Vein endothelial cell (primary cell): Measurements from ENCODE around the gene MAMDC4.

DNA sequence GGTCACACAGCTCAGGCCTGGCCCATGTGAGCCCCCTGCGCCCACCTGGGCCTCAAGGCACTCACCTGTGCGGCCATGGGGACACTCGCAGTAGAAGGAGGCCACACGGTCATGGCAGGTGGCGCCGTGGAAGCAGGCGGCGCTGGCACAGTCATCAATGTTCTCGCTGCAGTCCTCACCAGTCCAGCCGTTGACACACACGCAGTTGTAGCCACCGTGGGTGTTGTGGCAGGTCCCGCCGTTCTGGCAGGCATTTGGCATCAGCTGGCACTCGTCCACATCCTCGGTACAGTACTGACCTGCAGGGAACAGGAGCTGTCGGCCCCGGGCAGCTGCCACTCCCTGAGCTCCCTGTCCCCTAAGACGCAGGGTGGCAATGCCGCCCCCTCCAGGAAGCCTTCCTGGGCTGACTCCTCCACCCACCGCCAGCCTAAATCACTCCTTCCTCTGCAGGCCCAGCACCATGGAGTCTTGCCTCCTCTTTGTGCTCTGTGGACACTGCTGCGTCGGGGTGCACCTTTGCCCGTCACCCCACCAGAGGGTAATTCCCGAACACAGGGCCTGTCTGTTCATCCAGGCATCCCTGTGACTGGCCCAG lies 27.2 kb downstream of the NOTCH1 start:
- CAGE, long polyA plus RNA = no peak

DNA sequence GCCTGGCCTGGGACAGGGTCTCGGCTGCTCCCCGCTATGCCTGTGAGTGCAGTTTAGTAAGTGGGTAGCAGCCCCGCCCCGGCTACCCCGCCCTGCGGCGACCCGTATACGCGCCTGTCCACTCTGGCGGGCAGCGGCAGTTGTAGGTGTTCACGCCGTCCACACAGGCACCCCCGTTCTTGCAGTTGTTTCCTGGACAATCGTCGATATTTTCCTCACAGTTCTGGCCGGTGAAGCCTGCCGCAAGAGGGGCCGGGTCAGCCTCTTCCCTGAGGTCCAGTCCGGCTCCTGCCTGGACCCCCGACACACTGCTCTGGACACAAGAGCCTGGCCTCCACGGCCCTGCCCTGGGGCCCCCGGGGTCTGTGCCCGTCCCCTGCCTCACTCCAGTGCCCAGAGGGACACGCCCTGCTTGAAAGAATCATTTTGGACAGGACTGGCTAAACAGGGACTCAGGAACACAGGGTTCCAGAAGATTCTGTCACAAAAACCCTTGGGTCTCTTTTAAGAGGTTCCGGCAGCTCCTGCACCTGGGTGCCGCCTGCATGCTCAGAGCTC lies 26.4 kb downstream of the NOTCH1 start:
- CAGE, long polyA plus RNA = no peak

- CAGE, long polyA plus RNA = no peak
Measured at GRCh38 chr9:136527075-136528316, 18.4 kb downstream of the NOTCH1 start.

DNA sequence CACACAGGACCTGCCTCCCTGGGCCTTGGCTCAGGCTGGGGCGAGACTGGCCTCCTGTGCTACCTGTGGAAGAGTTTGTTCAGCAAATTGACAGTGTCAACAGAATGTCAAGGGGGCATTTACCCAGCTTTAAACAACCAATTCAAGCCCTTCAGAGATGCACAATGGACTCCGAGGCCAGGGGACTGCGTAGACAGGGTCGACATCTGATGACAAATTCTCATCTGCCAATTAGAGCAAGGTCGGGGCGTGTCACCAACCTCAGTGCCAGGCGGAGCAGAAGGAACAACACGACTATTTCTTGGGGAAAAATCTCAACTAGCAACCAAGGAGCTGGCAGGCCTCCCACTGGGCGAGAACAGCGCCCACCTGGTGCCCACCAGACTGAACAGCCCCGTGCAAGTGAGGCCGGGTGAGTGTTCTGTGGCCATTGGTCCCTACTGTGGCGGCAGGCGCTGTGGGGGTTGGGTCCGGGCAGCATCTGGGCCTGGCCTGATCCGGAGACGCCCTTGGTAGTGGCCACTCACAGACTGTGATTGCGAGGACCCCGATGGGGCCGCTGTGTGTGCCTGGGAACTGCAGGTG lies 11.6 kb downstream of the NOTCH1 start:
- CAGE, long polyA plus RNA = no peak

DNA sequence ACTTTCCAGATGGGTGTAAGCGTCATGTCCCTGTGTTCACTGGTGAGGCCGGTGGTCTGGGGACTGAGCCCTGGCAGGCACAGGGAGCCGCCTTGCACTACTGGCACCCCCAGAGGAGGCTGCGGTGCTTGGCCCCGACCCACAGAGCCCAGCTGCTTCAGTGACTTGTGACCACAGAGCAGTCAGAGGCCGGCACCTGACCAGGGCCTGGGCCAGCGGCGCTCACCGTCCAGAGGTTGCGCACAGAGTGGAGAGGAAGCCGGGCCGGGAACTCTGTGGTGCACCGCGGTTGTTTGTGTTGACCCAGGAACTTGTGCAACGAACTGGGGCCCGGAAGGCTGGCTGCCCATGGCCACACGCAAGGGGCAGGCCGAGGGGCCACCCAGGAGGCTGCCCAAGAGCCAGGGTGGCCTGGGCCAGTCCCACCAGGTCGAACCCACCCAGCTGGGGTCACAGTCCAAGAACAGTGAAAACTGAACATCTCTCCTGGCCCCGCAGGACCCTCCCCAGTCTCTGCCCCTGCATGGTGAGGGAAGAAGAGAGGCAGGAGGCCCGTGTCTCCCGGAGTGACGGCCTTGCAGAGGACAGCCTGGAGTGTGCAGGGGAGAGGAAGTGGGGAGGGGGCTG lies 42.9 kb upstream of the EGFL7 start:
- CAGE, long polyA plus RNA = no peak

DNA sequence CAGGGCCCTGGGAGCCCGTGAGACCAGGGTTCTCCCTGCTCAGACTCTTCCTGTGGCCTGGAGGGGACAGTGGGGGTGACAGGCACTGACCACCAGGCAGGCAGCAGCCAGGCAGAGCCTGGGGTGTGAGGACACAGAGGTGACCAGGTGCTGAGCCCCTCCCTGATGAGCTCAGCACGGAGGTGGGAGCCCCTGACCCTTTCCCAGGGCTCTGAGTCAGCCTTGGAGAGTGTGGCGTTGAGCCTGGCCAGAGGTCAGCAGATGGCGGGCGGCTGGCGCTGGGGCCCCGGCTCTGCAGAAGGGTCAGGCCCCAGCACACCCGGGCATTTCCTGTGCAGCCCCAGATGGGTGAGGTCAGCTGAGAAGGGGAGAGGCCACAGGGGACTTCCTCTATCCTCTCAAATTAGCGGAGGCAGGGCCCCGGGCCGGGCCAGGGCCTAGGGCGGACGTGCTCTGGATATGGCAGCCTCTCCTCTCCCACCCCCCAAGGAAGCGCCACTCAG lies 17.9 kb upstream of the EGFL7 start:
- CAGE, long polyA plus RNA = no peak

DNA sequence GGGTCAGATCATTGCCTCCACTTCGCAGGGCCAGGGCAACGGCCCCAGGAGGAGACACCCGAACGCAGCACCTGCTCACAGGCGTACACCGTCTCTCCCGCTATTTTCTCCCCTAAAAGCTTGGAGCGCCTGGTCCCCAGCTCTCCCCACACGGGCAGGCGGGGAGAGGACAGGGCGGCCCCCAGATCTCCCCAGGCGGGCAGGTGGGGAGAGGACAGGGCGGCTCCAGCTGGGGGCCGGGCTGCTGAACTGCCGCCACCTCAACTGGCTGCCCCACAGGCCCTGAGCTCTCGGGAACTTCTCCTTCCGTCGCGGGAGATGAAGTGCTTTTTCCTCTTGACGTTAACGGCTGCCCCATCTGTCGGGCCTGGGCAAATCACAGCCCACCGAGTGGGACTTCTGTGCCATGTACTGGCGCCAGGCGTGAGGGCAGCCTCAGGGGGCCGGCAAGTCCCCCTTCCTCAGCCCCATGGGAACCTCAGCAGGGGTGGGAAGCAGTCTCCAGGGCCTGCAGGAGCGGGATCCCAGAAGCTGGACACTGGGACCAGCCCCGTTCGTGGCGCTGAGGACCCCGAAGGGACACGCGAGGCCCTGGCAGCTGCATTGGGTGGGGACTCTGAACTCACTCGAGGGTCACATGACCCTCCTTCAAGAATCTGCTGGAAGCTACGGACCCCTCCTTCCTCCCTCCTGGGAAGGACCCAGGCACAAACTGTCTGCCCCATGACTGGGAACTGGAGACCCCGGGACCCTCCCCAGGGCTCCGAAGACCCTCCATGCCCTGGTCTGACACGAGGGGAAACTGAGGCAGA lies 5.8 kb upstream of the EGFL7 start:
- CAGE, long polyA plus RNA = no peak

DNA sequence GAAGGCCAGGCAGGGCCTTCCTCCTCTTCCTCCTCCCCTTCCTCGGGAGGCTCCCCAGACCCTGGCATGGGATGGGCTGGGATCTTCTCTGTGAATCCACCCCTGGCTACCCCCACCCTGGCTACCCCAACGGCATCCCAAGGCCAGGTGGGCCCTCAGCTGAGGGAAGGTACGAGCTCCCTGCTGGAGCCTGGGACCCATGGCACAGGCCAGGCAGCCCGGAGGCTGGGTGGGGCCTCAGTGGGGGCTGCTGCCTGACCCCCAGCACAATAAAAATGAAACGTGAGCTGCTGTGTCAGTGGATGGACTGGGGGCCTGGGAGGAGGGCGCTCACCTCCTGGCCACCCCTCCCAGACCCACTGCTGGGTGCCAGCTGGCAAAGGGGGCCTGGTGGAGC lies 9.7 kb downstream of the EGFL7 start:
- CAGE, long polyA plus RNA = no peak

DNA sequence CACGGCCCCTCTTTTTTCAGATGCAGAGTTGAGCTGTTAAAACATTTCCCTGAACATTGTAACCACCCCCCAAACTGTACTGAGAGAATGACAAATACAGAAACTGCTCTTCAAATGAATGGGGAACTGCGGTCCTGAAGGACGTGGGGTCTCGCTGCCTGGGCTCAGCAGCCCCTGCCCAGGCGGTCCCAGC lies 992 bp upstream of the AGPAT2 start:
- CAGE, long polyA plus RNA = no peak

DNA sequence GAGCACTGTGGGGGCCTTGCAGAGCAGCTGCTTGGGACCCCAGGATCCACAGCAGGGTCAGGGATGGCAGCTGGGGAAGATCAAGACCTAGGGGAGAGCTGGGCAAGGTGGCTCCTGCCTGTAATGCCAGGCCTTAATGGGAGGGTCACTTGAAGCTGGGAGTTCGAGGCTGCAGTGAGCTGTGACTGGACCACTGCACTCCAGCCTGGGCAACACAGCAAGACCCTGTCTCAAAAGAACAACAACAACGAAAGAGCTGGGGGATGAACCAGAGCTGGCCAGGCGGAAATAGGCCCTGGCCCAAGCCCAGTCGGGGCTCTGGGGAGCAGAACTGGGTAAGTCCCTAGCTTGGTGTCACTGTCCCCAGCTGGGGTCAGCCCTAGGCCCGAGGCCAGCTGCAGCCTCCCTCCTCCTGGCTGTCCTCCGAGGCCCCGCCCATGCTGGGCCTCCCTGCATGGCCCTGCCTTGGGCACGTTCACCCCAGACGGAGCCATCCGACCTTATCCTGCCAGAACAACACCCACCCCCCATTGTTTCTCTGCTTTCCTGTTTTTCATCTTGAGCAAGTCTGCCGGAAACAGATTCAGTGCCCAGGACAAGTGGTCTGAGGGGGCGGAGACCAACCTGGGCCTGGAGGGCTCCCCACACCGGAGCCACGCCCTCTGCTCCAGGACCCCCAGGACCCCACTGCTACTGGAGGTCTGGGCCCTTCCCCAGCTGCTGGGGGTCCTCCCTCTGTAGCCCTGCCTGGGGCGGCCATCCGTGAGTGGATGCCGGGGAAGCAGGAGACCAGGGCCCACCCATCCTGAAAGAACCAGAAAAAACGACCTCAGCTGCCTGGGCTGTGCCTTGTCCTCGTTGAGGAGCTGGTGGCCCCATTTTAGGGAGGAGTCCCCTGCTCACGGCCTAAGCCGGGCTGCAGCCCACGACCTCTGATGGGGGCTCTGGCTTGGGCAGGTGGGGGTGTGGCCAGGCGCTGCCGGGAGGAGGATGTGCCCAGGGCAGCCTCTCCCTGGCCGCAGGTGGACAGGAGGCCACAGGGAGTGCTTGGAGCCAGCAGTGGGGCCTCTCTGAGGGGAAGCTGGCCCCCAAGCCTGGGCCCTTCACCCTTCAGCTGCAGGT lies 2.1 kb downstream of the DIPK1B start:
- CAGE, long polyA plus RNA = no peak

- CAGE, long polyA plus RNA = no peak
Measured at GRCh38 chr9:136726089-136727206, 14.1 kb downstream of the DIPK1B start.

DNA sequence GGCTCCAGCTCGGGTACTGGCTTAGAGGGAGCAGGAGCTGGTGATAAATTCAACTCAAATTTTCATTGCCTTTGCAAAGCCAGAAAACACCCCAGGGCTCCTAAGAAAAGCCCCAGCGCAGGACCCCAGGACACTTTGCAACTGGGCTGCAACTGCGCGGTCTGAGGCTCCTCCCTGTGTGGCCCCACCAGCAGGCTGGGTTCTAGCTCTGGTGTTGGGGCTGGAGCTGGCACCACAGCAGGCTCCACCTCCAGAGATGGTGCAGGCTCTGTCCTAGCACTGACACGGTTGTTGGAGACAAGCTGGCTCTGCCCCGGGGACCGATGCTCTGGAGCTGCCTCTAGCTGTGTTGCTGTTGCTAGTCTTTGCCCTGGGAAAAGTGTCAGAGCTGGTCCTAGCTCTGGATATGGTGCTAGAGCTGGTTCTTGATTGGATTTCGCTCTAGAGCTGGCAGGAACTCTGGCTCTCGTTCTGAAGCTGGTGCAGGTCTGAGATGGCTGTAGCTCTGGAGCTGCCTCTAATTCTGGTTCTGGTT lies 13.6 kb downstream of the LCN10 start:
- CAGE, long polyA plus RNA = no peak

DNA sequence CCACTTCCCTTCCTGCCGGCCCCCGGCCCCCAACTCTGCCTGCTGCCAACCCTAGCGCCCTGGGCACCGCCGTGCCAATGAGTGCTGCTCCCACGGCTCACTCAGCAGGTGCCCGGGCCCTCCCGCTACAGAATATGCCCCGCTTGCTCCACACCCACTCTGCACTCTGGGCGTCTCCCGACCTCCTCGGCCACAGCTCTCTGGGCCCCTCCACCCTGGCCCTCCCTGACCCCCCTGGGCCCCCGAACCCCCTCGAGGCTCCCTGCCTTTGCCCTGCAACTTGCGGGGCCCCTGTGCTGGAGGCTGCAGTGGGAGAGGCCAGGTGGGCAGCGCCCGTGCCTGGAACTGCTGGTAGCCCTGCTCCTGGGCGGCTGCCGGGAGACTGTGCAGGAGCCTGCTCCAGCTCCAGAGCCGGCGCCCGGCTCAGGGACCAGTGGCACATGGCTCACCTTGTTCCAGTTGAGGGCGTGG lies 367 bp downstream of the LCN10 start:
- CAGE, long polyA plus RNA = no peak

GRCh38 chr9:136776969-136777904 lies 12.9 kb upstream of the LCN15 start:
- CAGE, long polyA plus RNA = no peak

- CAGE, long polyA plus RNA = no peak
Measured at GRCh38 chr9:136852283-136852543, at the start of gene MAMDC4. Gene MAMDC4 (plus strand): TSS chr9:136852346.

GRCh38 chr9:136927894-136928273 lies 16.7 kb downstream of the FBXW5 start:
- CAGE, long polyA plus RNA = no peak

DNA sequence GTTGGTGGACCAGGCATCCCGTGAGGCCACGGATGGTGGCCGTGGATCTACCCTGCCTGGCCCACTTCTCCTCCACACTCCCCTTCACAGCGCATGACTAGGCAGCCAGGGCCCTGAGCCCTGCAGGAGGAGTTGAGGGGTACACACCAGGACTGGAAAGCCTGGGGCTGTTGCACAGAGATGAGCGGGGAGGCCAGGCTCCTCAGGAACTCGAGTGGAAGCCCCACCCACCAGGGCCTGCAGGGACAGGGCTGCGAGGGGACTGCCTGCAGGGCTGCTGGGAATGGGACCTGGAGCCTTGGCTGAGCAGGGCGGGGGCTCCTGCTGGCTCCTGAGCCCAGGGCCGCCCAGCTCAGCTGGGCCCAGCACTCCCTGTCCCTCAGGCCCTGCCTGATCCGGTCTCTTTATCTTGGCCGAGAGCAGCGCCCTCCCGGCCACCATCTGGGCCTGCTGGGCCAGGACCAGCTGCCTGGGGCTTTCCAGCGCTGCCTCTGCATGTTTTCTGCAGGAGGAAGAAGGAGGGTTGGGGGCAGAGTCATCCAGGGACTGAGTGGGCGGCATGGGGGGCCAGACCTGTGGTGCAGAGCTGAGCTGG lies 9.2 kb downstream of the LCN12 start:
- CAGE, long polyA plus RNA = no peak

GRCh38 chr9:137040180-137040827 lies 5.7 kb downstream of the NPDC1 start:
- CAGE, long polyA plus RNA = no peak

DNA sequence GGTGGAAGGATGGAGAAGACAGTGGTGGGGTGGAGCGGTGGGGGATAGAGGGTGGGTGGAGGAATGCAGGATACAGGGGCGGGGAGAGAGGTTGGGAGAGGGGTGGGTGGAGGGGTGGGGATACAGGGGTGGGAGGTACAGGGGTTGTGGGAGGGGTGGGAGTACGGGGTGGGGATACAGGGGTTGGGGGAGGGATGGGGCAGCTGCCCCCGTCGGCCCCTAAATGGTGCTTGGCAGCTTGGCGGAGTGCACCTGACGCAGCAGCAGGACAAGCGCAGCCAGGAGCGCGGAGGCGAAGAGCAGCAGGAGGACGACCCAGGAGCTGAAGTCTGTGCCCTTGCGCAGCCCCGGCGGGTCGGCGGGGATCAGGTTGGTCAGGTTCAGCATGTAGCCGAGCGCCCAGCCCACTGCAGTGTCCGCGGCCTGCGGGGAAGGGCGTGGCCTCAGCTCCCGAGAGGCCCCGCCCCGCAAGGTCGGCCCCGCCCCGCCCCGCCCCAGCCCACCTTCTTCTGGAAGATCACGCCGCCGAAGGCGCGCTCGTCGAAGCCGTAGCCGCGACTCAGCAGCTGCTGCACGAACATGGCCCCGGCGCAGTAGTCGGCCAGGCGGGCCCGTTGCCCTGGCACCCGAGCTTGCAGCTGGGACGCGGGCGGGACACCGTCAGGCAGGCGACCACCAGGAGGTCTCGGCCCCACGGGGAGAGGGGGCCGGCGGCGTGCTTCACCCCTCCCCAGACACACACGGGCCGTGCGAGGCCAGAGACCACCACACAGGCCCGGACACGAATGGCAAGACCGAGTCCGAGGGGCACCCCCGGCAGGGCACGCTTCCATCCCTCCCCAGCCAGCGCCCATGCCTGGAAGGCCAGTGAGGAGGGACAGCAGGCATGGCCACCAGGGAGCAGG lies 2.7 kb upstream of the NPDC1 start:
- CAGE, long polyA plus RNA = no peak

DNA sequence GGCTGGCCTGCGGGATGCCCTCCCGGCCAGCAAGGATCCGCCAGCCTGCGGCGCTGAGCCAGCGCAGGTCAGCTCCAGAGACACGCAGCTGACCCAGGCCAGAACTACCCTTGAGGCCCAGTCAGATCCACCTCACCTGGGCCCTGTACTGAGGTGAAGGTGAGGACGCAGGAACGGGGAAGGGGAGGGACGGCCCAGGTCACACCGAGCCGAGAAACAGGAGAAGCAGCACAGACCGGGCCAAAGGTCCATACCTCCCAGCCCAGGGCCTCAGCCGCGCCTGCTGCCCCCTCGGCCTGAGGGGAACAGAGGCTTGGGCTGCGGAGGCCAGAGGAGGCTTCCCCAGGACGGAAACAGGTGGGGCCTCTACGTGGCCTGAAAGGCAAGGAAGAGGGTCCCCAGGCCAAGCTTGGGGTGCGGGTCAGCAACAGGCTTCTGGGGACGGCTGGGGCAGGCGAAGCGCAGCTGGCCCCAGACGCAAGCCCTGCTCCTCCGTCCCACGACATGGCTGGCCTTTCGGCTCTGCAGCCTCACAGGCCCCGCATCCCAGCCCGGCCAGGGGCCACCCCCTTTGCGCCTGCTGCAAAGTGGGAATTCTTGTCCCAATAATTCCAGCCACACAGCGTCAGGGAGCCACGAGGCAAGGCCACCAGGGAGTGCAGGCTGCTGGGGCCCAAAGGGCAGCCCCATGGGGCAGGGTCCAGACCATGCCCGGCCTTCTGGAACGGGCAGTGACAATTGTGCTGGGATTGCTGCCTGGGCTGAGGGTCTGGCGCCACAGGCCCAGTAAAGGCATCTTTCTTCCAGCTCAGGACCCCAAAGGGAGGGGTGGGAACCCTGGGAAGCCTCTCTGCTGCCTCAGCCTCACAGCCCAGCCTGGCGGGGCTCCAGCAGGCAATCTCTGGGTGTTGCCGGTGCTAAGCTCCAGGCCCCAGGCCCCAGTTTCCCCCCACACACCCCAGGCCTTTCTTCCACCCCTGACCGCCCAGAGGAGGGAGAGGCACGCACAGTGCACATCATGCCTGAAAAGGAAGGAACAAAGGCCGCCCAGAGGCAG lies 1.0 kb upstream of the ENTPD2 start:
- CAGE, long polyA plus RNA = no peak